Measurements from ENCODE around the gene PTPRB.

- PRO-cap, result no peak
Measured at GRCh38 chr12:69101328-69101690, 138.1 kb upstream of the CPSF6 start.

DNA sequence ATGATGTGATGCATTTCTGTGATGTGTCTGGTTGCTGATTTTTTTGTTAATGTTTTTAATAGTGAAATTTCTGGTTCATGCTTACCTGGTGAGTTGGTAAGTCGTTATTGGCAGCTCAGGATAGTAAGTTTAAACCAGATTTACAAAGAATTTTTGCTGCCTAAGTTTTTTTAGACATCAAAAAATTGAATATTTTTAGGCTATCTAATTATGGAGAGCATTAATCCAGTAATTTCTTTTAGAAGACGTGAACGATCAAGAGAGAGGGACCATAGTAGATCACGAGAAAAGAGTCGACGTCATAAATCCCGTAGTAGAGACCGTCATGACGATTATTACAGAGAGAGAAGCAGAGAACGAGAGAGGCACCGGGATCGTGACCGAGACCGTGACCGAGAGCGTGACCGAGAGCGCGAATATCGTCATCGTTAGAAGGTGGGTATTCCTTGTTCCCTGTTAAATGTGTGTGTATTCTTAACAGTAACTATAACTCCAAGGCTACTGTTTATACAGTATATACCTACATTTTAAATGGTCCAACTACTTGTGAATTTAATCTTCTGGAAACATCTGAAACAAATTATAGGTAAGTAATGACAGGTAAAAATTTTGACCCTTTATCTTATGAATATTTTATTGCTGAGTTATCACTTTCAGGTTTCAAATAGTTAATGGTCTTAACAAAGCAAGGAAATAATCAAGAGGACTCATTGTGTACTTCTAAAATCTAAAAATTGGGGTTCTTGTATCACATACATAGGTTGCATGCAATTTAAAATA is 22.9 kb downstream of the CPSF6 start:
- PRO-cap, result no peak

DNA sequence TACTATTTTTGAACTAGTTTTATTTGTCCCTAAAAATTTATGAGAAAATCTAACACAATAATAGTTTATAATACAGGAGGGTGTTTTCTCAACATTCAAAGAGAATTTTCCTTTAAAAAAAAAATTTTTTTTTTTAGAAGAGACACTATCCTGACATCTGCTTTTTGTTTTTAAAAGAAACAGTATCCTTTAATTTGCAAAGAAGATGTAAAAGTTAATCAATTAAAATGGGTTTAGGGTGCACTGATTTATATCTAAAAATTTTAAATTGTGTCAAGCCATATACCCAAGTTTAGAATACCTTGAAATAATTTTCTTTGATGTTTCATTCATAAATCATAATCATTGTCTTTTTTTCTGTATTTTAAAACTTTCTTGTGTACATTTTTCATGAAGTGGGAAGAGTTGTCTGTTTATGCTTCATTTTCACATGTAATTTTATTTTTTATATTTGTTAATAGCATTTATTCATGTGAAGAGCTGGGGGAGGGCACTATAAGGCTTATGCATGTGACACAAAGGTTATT is 23.7 kb downstream of the CPSF6 start:
- PRO-cap, result no peak

- PRO-cap, result no peak
Measured at GRCh38 chr12:69274676-69275761, 35.6 kb downstream of the CPSF6 start.

GRCh38 chr12:69475524-69476024 is 5.4 kb downstream of the FRS2 start:
- PRO-cap, result no peak

DNA sequence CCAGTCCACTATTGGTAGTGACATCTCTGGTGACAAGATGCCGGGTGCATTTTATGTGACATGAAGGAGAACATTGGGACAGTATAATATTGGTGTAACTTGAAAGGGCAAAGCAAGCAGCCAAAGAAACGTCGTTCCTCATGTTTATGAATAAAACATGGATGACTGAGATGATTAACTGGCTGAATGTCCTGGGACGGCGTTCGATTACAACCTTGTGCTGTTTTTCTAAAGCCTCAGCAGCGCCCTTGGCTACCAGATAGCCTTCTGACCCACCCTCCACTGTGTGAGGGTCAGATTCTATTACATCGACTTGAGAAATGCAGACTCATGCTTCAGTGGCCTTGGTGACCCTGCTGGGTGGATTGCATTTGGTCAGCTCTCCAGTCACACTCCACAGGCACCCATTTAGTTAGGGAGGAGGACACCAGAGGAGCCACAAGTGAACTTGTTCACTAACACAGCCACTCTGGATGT is 41.4 kb downstream of the BEST3 start:
- PRO-cap, result no peak

DNA sequence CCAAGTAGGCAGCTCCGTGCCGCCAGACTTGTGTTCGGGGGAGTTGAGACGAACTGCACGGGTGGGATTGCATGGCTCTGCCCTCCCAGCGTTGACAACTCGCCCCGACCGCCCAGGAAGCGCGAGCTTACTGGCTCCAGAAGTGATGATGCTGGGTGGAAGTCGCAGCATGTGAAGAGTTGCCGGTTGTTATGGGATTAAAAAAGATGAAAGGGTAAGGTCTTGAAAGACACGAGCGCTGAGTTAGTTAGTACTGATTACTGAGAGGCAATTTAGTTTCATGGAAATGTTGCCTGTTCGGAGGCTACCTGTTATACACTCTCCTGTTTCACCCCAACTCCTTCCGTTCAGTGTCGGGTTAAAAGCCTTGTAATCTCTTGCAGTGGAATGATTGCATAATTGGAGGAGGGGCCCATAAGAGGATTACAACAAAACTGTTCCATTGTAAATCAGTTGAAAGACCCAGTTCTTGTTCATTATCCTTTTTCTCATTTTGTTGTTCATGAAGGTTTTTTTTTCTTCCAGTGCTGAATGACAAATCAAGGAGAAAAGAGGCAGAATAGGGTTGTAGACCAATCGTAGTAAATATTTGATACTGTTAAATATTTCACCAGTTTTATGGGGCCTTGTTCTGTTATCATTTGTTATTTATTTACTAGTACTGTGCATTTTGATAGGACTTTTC is 1.1 kb downstream of the RAB3IP start:
- PRO-cap, result no peak

DNA sequence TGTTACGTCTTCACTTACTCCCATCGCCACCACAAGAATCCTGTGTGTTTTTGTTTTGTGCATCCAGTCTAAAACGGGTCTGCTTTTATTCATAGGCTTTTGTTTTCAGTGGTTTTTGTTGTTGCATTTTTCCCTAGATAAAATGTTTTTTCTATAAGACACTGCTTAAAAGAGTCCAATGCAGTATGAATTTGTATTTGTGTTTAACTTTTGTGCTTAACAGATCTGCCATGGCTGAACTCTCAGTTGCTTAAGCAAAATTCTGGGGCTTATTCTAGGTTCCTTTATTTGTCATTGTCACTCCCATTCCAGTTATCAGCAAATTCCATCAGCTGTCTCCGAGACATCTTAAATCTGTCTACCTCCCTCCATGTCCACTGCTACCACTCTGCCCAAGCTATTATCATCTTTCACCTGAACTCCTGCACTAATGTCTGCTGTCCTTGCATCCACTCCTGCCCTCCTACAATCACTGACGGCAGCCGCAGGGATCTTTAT is 5.0 kb upstream of the MYRFL start:
- PRO-cap, result no peak

GRCh38 chr12:70304469-70305232 is 61.4 kb downstream of the CNOT2 start:
- PRO-cap, result no peak

GRCh38 chr12:70305233-70305763 is 60.8 kb upstream of the KCNMB4 start:
- PRO-cap, result no peak

GRCh38 chr12:70469475-70469702 is 103.3 kb downstream of the KCNMB4 start:
- PRO-cap, result no peak

- PRO-cap, result no peak
Measured at GRCh38 chr12:70637186-70638051, at the start of gene PTPRB. Gene PTPRB (minus strand): TSS chr12:70637429.

DNA sequence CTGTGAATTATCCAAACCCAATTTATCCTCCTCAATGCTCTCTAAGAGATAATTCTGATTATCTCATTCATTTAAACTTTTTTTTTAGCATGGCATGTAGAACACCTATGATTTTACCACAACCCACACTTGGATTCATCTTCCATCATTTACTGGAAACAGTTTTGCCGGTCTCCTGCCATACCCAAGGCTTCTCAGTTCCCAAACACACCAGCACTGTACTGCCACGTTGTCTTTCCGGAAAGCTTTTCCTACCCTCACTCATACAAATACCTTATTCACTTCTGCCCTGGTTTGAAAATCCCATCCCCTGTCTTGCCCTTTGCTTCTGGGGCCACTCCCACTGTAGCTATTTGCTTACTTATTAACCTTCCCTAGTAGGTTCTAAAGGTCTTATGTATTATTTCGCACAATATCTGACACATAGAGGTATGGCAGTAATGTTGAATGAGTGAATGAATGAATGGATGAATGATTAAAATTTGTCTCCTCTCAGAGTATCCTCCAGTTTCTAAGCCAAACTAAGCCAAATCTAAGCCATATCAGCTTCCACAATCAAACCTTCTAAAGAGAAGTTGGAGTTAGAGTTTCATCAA is 18.7 kb downstream of the TSPAN8 start:
- PRO-cap, result no peak

- PRO-cap, result no peak
Measured at GRCh38 chr12:71159745-71160341, 2.0 kb upstream of the TSPAN8 start.

GRCh38 chr12:71438668-71439302 is 813 bp upstream of the LGR5 start:
- PRO-cap, result no peak

DNA sequence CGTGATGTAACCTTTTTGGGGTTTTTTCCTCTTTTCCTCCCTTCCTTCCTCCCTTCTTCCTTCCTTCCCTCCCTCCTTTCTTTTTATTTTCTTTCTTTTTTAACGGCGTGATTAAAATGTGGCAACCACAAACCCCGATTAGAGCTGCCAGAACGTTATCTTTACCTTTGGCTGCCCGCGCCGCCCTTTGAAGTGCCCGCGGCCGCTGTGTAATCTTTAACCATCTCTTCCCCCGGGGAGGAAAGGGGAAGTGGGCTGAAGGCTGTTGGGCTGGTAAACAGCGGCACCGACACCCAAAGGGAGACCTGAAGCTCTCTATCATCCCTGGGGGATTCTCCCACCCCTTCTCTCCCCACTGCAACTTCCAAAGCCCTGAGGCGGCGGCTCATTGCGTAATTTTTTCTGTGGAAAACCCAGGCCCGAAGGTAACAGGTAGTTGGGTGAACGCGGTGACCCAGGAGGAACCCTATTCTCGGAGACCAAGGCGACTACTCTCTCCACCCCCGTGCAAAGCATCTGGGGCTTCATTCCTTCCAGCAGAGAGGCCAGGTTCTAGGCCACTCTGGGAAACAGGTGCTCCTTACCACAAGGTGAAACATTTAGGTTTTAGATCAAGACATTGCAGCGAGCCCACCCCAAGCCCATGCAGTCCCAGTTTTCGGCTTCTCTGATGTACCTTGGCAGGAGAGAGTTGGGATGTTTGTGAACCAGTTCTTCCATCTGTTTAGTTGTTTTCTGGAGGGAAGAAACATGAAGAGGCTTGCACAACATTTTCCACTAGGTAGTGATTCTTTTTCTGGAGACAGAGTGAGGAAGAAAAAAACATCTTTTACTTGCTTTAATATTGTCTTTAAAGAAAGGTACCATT is 1.4 kb downstream of the LGR5 start:
- PRO-cap, result no peak

- PRO-cap, result no peak
Measured at GRCh38 chr12:71609791-71610201, 53.9 kb downstream of the ZFC3H1 start.

- PRO-cap, result no peak
Measured at GRCh38 chr12:71626743-71627175, 36.9 kb downstream of the ZFC3H1 start.

- PRO-cap, result no peak
Measured at GRCh38 chr12:71699260-71699628, 13.4 kb downstream of the TMEM19 start.

DNA sequence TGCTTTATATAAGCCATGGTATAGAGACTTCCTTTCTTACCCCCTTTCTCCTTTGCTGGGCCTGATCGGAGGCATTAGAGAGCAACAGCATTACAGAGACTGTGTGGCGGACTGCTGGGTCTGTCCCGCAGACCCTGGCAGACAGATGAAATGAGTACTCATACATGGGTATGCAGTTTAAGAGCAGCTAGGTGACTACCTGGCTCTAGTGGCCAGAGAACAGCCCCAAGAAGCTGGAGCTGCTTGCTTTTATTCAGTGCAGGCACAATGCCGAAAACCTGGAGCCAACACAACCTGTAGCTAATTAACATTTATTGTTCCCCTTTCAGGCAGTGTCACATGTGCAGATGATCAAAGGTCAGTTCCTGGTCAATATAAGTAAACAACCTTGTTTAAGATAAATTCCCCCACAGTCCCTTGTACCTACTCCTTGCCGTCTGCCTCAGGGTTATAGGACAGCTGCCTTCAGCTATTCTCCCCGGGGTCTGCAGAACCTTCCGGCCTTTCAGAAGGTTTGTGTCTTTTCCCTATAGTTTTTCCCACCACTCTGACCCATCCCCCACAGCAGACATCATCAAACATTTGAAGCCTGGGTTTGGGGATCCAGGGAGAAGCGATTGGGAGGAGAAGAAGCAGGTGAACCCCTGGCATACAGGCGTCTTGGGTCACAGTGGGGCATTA is 160.0 kb downstream of the TRHDE start:
- PRO-cap, result no peak

Data from peritoneum (tissue), 1 donor.